Retinal pigment epithelial cell (primary cell): ENCODE measurements around a stretch of chr9.

DNA sequence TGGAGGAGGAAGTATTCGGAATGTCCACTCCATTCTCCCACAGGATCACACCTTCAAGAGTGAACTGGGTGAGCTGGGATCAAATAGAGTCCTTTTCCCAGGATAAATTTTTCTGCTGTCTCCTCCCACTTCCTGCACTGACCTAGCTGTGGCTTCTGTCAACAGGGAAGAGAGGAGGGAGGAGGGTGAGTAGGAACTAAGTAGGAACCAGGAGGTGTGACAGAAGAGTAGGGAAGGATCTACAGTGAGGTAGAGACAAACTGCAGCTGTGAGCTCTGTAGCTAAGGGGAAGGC is 69.4 kb downstream of the MAMDC2 start:
- RRBS, result no CpG with 5 or more reads among the region's 1 CpG

DNA sequence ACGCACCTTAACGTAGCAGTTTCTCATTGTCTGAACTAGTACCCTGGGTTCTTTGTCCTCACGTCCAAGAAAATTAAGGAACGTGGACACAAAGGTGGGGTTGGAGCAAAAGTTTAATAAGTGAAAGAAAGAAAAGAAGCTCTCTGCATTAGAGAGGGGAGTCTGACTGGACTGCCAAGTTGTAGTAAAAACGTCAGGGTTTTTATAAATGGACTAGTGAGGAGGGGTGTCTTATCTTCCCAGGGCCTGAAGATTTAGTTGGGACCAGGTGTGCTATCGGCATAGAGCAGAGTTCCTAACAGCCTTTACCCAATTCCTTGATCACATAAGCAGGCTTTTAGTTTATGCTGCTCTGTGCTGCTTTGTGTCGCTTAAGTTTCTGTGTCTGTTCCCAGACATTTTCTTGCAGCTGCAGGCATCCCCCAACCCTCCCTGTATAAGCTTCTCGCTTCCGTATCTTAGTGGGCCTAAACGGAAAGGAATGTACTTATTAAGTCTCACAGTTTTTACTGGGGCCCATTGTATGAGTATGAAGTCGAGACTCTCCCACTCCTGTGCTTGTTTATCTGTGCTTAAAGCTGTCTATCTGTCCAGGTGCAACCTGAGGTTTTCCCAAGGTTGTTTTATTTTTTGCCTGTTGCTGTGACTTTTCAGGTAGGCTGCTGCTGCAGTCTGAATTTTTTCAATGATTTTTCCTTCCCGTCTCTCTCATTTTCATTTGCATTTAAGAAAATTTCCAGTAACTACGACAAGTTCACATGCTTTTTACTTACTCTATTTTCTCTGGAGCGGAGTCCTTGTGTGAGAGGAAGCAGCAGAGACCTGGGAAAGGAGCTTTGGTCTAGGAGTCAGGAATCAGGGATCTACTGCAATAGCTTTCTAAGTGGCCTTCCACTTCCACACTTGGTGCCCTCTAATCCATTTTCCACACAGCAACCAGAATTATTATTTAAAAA is 2.5 kb upstream of the SMC5 start:
- RRBS, result no CpG with 5 or more reads among the region's 14 CpGs

DNA sequence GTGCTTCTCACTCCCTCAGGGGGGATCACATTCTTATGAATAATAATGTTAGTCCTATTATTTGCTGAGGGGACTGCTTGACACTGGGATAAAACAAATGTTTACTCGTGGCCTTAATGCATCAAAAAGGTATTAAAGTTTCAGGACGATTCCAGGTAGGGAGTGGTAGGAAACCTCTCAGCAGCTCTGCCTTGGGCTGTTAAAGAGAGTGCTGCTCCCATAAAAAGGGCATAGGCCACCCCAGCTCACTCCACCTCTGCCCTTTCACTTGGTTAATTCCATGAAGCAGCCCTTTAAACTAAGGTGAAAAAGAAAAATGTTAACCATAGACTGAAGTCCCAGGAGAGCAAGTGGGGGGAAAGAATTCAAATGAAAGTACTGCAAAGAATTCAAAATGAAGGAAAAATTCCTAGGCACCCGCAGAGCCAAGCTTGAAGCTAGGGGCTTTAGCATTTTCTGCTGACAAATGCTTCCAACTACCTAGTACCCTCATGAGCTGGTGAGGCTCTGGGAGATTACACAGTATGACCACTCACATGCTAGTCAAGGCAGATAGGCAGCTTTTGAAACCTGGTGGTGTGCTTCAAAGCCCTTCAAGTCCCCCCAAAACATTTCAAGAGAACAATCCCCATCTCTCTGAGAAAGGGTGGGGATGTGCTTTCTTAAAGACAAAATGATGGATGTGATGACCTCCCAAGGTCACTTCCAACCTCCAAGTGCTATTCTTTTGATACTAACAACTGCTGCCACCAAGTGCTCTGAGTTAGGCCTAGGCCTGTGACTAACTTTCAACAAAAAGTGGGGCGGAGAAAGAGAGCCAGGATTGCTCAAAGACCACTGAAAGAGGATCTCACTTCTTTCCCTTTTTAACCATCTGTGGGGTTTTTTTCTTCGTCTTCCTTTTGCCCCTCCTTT is 8.4 kb downstream of the KLF9 start:
- RRBS, result no CpG with 5 or more reads among the region's 5 CpGs

GRCh38 chr9:70411482-70411648 is 3.1 kb downstream of the KLF9 start:
- RRBS, result no CpG with 5 or more reads among the region's 2 CpGs

DNA sequence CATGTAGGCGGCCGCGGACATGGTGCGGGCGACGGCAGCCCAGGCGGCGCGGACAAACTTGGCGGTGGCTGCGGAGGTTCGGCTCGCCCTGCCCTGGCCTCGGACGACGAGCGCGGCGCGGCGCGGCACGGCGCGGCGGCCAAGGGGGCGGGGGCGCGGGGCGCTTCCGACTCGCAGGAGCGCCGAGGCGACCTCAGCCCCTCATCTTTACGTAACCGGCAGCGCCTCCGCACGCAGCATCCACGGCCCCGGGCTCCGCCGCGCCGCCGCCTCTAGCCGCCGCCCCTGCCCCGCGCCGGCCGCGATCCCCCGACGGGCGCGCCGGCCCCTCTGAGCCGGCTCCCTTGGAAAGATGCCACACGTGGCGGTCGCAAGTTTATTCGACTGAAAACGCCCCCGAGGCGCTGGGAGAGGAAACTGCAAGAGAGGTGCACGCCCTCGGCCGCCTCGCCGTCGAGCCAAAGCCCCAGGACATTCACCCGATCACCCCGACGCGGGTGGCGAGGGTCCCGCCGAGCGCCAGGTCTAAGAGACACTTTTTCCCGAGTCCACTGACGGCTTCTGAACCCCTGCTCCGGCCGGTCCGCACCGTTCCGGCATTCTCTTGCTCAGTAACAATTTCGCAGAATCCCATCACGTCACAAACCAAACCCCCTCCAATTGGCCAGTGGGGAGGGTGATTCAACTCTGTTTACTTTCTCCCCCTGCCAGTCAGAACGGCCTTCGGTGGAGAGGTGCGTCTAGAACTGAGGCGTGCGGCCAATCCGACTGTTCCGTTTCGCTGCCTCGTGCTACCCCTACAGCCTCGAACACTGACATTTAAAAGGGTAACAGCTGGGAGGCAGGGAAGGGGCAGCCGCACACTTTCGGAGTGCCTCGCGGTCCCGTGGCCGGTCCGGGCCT is 863 bp downstream of the KLF9 start:
- RRBS, result under 1% methylated on average over 11 of the region's 107 CpGs

GRCh38 chr9:70418918-70419599 is 4.6 kb upstream of the KLF9 start:
- RRBS, result 1% methylated on average over 25 of the region's 58 CpGs

- RRBS, result no CpG with 5 or more reads among the region's 5 CpGs
Measured at GRCh38 chr9:70422307-70422957, 8.0 kb upstream of the KLF9 start.

DNA sequence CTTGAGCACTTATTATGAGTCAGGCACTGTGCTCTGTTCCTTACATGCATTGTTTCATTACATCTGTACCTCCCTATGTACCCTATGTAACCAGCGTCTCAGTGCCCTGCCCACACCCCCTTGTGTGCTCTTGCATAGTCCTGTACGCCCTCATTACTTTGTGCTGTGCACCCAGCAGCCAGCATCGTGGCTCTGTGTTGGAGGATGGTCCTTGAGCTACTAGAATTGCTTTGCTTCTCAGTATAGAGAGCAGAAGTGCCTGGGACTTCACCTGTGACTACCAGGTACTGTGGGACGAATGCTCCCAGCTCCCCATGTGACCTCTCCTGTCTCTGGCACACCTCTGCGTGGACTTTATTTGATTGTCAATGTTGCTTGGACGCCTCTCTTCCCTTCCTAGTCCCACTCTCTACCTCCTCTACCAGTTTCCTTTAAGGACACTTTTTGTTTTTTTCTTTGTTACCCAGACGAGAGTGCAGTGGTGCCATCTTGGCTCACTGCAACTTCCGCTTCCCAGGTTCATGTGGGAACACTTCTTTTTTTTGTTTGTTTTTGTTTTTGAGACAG is 58.4 kb upstream of the KLF9 start:
- RRBS, result no CpG with 5 or more reads among the region's 8 CpGs

GRCh38 chr9:70475216-70475702 is 60.8 kb upstream of the KLF9 start:
- RRBS, result no CpG with 5 or more reads among the region's 4 CpGs

DNA sequence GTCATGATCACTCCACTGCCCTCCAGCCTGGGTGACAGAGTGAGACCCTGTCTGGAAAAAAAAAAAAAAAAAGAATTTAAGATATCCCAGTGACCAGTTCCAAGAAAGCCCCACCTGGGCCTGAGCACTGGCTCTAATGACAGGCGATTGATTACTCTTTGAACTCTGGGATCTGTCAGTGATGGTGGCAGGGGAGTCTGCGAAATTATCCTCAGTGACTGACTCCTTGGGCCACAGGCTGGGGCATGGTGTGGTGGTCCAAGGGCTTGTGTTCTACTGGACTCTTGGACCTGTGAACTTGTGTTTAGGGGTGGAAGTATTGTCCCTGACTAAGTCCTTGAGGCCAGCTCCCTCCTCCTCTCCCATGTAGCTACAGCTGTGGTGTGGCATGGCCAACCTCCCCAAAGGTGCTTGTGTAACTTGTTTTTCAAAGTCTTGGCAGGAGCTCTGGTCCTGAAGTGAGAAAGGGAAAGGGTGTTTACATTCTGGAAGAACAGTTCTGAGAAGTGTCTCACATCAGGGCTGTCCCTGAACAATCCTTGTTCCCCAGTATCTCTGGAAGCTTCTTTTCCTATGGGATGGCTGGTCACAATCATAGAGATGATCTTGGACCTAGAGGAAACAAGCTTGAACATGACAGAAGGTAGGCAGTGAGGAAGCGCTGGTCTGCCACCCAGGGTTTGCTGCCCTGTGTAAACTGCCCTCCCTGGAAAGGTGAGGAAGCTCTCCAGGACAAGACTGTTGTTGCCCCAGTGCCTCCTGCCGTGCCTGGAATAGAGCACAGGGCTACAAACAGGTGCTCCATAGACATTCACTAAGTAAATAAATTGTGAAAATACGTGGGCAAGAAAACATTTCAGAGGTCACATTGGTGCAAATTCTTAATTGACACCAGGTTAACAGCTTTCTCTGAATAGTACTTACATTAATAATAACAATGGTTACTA is 64.6 kb upstream of the KLF9 start:
- RRBS, result no CpG with 5 or more reads among the region's 5 CpGs

- RRBS, result no CpG with 5 or more reads among the region's 10 CpGs
Measured at GRCh38 chr9:70492866-70493490, 78.5 kb upstream of the KLF9 start.

DNA sequence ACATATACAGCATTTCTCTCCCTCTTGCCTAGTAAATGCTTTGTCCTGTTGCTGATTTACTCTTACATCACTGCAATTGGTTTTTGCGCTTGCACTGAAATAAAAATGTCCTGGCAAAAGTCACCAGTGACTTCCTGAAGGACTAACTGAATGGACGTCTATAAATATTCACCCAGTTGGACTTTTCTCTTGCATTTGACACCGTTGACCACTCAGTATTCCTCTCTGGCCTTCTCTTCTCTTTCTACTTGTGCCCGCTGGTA is 170.6 kb upstream of the KLF9 start:
- RRBS, result no CpG with 5 or more reads among the region's 4 CpGs

DNA sequence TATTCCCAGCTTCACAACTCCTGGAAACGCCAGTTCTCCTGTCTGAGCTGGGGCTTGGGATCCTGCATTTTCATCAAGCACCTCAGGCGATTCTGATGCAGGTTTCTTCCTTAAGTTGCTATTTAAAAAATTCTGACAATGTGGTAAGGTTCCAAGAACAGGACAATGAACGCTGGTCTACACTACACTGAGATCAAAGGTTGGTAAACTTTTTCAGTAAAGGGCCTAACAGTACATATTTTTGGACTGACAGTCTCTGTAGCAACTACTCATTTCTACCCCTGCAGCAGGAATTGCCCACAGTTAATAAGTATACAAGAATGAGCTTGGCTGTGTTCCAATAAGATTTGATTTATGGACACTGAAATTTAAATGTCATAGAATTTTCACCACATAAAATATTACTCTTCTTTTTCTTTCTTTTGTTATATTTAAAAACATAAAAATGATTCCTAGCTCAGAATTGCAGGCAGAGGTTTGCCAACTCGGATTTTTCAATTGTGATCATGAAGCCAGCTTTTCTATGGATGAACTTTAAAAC is 87.6 kb downstream of the CEMIP2 start:
- RRBS, result no CpG with 5 or more reads among the region's 4 CpGs

DNA sequence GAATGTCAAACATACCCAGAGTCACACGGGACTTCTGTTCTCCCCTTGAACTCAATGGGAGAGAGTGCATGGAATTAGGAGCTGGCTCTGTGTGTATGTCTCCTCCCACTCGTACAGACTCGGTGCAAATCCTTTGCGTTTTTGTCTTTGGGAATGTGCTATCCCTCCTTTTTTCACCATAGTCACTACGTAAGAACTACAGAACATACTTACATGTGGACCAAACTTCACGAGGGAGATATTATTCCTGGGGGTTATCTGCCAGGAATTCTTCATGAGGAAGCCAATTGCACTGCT is 56.5 kb downstream of the CEMIP2 start:
- RRBS, result no CpG with 5 or more reads among the region's 6 CpGs

GRCh38 chr9:71806751-71807217 is 38.5 kb upstream of the CEMIP2 start:
- RRBS, result no CpG with 5 or more reads among the region's 4 CpGs

- RRBS, result no CpG with 5 or more reads among the region's 4 CpGs
Measured at GRCh38 chr9:72359803-72360344, 5.1 kb downstream of the ZFAND5 start.

GRCh38 chr9:72539961-72540456 is 18.6 kb downstream of the TMC1 start:
- RRBS, result no CpG with 5 or more reads among the region's 4 CpGs

GRCh38 chr9:73061017-73061485 is 90.6 kb upstream of the ANXA1 start:
- RRBS, result no CpG with 5 or more reads among the region's 4 CpGs

DNA sequence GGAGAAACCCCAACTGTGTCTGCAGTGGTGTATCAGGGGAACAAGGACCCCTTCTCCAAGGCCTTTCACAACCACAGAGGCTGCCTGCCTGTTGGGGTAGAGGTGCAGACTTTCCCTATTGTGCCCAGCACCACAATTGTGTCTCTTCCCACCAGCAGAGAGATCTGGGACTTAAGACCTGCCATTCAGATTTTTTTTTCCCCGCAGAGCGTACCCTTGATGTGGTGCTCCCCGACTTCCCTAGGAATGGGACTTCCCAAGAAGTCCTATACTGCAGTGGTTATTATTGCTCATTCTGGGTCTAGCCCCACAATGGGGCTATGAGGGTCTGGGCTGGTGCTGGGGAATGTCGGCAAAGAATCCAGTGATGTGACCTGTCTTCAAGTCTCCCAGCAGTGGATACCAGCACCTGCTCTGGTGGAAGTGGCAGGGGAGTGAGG is 250.0 kb downstream of the ANXA1 start:
- RRBS, result no CpG with 5 or more reads among the region's 4 CpGs